ENCODE measurements around a stretch of chr9.

DNA sequence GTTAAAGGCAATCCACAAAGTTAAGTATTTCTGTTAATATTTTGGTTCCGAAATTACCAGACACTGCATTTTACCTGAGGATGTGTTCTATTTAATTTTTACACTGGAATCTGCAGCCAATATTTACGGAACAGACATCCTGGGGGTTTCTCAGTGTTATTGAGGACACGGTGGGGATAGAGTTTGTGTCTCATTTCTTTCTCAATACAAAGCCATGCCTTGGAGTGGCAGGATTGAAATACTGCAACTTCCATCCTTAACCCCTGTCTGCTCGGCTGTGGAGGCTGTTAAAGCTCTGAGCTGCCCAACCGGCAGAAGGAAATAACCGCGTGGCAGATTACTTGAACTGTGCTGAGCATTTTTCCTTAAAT is 1.8 kb downstream of the SHC3 start:
- PRO-cap, result no peak
- RAMPAGE, long total RNA, 4 experiments, result no peak in any of the 4 experiments

DNA sequence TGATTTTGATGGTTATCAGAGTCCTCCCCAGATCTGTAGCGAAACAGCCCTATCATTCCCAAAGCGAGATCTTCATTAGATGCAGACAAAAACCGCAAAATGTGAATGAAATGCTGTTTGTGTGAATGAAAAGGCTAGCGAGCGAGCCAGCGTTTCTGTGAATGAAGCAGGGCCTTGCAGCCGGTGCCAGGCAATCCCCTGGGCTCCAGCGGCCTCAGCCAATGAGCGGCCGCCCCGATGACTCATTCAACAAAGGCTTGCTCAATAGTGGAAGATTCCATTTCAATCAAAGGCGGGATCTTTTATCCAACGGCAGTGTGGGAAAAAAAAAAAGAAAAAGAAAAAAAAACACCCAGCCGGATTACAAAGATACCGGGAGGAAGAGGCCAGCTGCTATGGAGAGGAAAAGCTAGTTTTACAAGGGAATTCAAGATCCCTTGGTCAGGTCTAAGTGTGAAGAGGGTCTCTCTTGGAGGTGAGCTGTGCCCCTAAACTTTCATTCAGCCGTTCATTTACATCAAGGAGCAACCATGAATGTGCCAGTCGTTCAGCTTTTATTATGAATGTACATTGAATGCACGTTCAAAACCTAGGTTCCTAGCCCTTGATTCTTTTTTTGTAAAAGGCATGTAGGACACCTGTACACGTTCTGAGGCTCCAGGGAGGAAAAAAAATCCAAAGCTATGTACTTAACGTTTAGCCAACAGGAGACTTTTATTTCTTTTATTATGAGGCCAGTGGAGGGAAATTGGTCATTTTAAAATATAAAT is 1.8 kb upstream of the SHC3 start:
- PRO-cap, result bidirectional peak, plus-strand start at position 366 of the sequence, minus-strand start at position 163 of the sequence
- RAMPAGE, long total RNA, 4 experiments, result no peak in any of the 4 experiments

- PRO-cap, result no peak
- RAMPAGE, long total RNA, 4 experiments, result no peak in any of the 4 experiments
Measured at GRCh38 chr9:89377691-89378227, 59.5 kb downstream of the SECISBP2 start.

DNA sequence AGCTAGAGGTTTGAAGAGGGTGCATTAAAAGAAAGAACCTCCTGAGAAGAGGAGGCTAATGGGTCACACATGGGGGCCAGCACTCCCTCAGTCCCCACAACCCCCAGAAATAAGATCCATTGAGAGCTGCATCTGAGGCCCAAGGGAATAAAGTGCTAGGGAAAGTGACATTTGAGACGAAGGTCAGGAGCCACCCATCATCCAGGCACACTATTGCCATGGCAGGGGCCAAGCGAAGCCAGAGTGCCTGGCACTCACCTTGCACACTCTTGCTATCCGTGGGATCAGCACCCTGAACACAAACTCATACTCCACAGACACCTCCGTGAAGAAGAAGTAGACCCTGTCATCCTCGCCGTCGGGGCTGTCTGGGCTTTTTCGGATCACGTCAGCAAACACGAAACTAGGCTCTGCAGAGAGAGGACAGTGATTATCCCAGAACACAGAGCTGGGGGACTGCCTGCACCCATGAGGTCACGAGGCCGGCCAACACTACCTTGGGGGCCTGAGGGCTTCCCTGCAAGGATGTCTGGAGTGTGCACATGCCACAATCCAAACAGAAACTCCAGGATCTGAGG is 72.8 kb downstream of the SECISBP2 start:
- PRO-cap, result no peak
- RAMPAGE, long total RNA, 4 experiments, result no peak in any of the 4 experiments

DNA sequence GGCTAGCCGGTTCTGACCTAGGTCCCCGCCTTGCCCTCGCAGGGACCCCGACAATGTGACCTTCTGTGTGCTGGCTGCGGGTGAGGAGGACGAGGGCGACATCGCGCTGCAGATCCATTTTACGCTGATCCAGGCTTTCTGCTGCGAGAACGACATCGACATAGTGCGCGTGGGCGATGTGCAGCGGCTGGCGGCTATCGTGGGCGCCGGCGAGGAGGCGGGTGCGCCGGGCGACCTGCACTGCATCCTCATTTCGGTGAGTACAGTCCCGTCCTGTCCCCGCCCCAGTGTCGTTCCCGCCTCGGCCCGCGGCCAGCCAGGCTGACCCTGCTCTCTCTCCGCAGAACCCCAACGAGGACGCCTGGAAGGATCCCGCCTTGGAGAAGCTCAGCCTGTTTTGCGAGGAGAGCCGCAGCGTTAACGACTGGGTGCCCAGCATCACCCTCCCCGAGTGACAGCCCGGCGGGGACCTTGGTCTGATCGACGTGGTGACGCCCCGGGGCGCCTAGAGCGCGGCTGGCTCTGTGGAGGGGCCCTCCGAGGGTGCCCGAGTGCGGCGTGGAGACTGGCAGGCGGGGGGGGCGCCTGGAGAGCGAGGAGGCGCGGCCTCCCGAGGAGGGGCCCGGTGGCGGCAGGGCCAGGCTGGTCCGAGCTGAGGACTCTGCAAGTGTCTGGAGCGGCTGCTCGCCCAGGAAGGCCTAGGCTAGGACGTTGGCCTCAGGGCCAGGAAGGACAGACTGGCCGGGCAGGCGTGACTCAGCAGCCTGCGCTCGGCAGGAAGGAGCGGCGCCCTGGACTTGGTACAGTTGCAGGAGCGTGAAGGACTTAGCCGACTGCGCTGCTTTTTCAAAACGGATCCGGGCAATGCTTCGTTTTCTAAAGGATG is 1.1 kb downstream of the GADD45G start:
- PRO-cap, result bidirectional peak, plus-strand start at position 811 of the sequence, minus-strand start at position 663 of the sequence
- RAMPAGE, long total RNA, 4 experiments, result no peak in any of the 4 experiments

GRCh38 chr9:89634950-89635553 is 30.2 kb downstream of the GADD45G start:
- PRO-cap, result no peak
- RAMPAGE, long total RNA, 4 experiments, result no peak in any of the 4 experiments

GRCh38 chr9:89662658-89663252 is 57.9 kb downstream of the GADD45G start:
- PRO-cap, result no peak
- RAMPAGE, long total RNA, 4 experiments, result no peak in any of the 4 experiments

- PRO-cap, result unidirectional peak, plus-strand start at chr9:89681086
- RAMPAGE, long total RNA, 4 experiments, result no peak in any of the 4 experiments
Measured at GRCh38 chr9:89680988-89681308, 76.1 kb downstream of the GADD45G start.

DNA sequence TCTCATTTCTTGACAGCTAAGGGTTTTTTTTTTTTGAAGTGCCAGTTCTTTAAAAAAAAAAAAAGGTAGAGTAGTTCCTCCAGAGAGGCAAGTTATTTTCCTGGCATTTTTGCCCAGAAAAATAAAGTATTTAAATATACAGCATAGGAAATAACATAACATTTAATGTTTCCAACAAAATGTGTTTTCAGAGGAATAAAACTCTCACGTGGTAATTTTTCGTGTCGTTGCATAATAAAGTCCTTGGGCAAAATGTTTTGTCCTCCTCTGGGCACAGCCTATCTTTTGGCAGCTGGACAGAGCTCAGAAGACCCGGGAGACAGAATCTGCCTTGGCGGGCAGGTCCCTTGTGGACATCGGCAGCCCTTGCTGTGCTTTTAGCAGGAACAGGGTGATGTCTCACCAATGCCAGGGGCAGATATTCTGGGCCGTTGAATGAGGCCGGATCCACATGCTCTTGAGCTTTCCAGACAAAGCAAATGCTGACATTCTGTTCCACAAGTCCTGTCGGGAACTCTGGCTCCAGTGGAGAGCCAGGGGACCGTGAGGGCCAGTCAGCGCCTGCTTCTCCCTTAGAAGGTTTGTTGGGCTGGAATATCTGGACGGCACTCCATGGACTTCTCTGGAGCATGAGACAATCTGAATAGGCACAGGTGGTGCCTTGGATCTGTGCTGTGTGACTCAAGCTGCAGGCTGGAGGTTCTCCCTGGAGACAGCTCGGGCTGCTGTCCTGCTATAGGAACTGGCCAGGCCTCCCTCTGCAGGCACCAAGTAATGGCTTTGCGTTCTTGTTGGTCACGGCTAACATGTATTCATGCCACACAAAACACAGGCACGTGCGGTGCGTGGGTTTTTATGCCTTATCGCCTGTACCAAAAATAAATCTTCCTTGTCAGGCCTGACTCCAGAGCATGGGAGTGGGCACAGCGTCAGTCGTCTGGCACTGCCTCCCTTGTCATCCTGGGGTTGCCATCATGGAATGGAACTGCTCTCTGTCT is 80.1 kb downstream of the GADD45G start:
- PRO-cap, result no peak
- RAMPAGE, long total RNA, 4 experiments, result no peak in any of the 4 experiments

- PRO-cap, result no peak
- RAMPAGE, long total RNA, 4 experiments, result no peak in any of the 4 experiments
Measured at GRCh38 chr9:89746541-89747181, 141.8 kb downstream of the GADD45G start.

DNA sequence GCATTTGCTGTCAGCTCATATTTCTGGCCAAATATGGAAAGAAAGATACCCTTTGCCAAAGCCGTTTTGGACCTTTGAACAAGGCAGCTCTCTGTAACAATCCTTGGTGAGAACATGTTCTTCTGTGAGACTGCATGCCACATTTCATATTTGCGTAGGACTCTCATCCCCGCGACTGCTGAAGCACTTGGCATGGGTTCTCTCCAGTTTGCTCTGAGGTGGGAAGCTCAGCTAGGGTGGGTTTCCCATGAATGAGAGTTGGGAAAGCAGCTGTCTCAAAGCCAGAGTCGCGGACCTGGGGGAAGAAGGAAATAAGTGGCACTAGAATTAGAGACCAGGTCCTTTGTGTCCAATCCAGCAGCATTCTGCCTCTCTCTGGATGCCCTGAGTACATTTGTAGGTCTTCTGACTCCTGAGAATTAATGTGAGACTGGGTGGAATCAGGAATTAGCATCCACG is 197.0 kb downstream of the GADD45G start:
- PRO-cap, result no peak
- RAMPAGE, long total RNA, 4 experiments, result no peak in any of the 4 experiments

- PRO-cap, result no peak
- RAMPAGE, long total RNA, 4 experiments, result no peak in any of the 4 experiments
Measured at GRCh38 chr9:90000800-90001364, 396.1 kb downstream of the GADD45G start.

DNA sequence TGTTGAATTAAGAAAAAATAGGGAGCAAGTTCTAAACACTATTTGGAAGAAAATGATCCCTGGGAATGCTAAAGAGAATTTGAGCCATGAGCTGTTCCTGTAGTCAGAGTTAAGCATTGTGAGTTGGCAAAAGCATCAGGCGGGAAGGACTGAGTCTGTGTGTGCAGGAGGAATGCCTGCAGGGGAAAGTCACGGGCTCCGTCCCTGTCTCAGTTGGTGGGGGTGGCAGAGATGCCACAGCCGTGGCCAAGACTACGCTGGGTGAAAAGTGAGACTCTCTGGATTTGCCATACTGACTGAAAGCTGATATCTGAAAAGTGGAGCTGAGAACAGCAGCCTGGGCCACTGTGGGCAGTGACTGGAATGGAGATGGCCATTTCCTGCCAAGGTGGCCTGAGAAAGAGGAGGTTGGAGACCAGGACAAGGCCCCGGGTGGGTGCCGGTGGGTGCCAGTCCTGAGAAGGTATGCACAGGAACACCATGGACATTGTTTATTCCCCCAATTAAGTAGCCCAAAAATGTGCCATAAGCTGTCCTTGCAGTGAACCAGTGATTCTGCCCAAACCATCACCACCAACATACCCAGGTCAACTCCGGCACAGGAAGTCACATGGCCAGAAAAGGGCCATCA is 37.2 kb downstream of the SYK start:
- PRO-cap, result no peak
- RAMPAGE, long total RNA, 4 experiments, result no peak in any of the 4 experiments

GRCh38 chr9:90874178-90874980 is 72.8 kb downstream of the SYK start:
- PRO-cap, result no peak
- RAMPAGE, long total RNA, 4 experiments, result no peak in any of the 4 experiments

GRCh38 chr9:90889986-90890688 is 88.5 kb downstream of the SYK start:
- PRO-cap, result no peak
- RAMPAGE, long total RNA, 4 experiments, result no peak in any of the 4 experiments

DNA sequence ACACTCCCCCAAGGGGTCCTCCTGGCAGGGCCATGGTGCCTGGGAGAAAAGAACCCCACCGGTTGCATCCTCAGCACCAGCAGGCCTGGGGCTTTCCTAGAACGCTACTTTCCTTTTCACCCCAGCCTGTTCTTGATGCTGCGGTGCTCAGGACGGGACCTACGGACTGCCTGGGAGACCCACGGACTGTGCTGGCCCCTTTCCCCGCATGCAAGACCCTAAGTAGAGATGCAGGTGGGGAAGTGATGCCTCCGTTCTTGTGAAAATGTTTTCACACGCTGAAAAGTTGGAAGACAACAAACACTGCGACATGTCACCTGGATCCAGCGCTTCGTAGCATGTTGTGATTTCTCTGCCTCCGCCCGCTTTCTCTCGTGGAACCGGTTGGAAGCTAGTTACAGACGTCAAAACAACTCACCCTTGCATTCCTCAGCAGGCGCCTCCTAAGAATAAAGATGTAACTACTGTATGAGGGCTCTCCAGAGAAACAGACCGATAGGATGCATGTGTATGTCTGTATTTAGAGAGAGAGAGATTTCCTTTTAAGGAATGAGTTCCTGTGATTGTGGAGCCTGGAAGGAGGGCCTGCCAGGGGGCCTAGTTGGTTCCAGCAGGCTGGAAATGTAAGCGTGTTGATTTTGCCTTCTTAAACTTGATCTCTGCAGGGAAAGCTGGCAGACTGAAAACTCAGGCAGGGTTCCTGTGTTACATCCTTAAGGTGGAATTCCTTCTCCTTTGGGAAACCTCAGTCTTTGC is 163.5 kb downstream of the SYK start:
- PRO-cap, result no peak
- RAMPAGE, long total RNA, 4 experiments, result no peak in any of the 4 experiments

DNA sequence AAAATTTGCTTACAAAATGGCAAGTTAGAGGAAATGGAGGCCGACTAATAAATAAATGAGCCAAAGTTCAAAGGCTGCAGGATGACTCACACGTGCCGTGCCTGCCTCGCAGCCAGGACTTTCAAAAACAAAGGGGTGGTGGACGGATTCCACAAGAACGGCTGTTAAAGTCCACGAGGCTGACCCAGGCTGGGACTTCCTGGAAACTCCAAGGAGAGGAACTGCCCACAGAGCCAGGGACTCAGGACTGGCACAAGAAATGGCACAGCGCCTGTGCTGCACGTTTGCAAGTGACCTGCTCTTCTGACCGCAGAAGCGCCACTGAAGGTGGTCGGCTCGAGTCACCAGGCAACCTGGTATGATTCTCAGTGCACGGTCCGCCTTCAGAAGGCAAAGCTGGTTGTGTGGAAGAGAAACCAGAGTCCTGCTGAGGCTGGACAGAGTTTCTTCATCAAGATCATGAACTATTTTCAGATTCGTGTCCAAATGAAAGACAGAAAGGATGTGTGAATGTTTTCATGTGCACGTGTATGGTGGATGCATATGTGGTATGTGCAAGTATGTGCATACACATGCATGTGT is 236.5 kb downstream of the SYK start:
- PRO-cap, result bidirectional peak, plus-strand start at position 154 of the sequence, minus-strand start outside the sequence
- RAMPAGE, long total RNA, 4 experiments, result no peak in any of the 4 experiments

DNA sequence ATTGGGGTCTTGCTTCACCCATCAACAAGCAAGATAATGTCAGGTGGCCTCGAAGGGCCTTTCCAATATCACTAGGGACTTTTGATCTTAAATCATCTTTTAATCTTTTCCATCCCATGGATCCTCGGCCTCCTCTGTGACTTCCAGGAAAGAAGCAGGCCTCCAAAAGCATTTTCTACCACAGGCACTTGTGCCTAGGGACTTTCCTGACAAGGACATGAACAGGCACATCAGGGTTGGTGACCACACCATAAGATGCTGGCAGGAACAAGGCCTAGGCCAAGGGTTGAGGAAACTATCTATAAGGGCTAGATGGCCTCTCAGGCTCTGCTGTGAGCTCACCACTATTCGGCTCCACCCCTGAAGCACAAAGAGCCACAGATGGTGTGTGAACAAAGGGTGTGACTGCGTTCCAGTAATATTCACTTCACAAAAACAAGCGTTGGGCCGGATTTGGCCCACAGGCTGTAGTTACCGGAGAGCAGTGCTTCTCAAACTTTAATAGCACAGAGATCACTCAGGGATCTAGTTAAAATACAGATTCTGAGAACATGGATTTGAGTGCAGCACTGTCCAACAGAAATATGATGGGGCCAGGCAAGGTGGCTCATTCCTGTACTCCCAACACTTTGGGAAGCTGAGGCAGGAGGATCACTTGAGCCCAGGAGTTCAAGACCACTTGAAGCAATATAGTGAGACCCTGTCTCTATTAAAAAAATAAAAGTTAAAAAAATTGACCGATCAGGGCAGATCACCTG is 204.8 kb downstream of the AUH start:
- PRO-cap, result no peak
- RAMPAGE, long total RNA, 4 experiments, result no peak in any of the 4 experiments

DNA sequence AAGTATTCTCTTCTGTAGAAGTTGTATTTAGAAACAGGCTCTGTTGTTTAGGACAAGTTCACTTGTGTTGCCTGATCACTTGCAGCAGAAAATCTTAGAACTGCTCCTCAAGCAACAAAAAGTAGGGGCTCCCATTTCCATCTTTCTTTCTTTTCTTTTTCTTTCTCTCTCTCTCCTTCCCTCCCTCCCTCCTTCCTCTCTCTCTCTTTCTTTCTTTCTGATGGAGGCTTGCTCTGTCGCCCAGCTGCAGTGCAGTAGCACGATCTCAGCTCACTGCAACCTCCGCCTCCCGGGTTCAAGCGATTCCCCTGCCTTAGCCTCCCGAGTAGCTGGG is 167.4 kb downstream of the AUH start:
- PRO-cap, result no peak
- RAMPAGE, long total RNA, 4 experiments, result no peak in any of the 4 experiments

DNA sequence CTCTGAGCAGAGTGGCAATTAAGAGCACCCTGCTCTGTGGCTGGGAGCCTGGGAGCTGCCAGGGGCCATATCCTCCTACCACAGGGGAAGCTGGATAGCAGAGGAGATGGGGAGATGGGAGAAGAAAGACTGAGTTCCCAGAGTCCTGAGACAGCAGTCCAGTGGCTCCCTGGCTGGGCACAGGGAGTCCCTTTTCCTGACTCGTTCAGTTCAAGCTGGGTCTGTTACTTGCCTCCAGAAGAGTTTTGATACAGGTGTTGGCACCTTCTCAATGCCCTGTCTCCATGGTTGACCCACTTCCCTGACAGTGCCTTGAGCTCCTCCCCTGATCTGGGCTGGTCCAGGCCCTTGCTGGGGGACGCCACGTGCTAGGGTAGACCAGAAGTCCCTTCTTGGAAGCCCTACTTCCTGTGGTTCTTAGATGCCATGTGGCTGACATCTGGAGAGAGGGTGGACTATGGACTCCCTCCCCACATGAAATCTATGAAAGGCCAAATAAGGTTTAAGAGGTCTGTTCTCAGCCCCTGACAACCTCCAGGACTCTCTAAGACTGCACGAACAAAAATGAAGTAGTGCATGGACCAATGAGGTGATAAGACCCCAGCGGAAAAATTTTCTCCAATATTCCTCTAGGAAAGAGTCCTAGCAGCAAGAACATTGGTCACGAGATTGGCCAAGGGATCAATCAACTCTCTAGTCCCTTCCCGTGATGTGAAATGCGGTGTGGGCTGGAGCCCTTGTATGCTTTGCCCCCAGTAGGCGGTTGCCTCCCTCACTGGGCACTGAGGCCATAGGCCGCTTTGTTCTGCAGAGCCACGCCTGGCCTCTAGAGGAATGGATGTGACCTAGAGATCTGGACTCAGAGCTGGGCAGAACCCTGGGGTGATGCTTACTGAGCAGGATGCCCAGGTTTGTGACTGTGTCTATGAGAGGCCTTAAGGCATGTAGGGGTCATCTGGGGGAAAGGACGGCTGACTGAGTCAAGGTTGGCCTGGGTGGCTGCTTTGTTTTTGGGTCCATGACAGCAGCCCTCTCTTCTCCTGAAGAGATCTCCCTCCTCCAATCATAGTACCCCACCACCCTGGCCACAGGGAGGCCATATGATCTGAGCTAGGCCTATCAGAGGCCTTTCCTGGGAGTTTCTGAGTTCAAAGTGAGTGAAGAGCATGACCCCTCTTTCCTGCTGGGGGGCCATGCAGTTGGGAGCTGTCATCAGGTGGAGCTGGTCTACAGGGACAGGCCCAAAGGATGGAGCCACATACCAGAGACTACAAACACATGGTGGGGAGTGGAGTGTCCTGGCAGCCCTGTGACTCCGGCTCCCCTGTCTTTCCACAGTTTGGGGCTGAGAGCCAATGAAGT is 165.8 kb downstream of the AUH start:
- PRO-cap, result no peak
- RAMPAGE, long total RNA, 4 experiments, result no peak in any of the 4 experiments